ENCODE results near the genes BLCAP and KIAA1755.

DNA sequence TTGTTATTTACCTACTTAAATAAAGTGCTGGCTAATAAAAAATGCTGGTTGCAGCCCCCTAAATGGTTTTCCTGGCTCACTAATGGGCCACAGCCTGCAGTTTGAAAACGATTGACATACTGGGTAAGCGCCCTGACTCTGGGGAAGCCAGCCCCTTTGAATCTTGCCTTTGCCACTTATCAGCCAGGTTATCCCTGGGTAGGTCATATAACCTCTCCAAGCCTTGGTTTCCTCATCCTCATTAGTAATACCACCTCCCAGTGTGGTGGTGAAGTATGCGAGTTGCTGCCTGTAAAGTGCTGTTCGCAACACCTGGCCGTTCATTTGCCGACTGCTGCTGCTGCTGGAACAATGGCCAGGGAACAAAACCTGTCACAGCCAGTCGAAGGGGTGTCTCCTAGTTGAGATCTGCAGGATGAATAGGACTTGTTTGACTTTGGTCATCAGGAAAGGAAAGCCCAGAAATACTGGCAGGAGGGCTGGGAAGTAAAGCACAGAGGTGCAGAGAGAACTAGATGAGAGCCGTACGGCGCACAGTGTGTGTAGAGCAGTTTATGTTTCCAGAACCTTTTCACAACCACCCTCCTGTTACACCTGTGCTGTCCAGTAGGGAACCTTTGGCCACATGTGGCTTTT lies 6.1 kb downstream of the MANBAL start:
- PRO-cap, result no peak
- RAMPAGE, long total RNA, 2 experiments, result no peak in any of the 2 experiments

GRCh38 chr20:37491269-37491823 lies 29.7 kb upstream of the NNAT start:
- PRO-cap, result no peak
- RAMPAGE, long total RNA, 2 experiments, result no peak in any of the 2 experiments

- PRO-cap, result bidirectional peak, plus-strand start at chr20:37528168, minus-strand start at chr20:37527873
- RAMPAGE, long total RNA, 2 experiments, result start-site peak on the minus strand in 2 of 2 experiments, at chr20:37527846-37527881 at its widest, 645 to 1,236 reads per replicate
Observed at GRCh38 chr20:37527413-37528003, at the start of gene BLCAP. Gene BLCAP (minus strand): TSS chr20:37527876.

DNA sequence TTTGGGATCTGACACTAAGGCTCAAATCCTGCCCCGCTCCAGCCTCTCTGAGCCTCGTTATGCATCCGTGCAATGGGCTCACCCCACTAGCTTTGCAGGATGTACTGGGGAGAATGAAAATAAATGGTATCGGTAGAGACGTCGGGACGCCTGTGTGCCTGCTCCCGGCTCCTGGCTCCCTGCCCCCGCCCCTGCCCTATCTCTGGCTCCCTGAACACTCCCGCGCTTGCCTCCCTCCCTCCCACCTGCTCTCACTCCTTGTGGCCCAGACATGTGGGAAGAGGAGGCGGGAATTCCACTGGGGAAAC lies 13.1 kb downstream of the VSTM2L start:
- PRO-cap, result no peak
- RAMPAGE, long total RNA, 2 experiments, result no peak in any of the 2 experiments

DNA sequence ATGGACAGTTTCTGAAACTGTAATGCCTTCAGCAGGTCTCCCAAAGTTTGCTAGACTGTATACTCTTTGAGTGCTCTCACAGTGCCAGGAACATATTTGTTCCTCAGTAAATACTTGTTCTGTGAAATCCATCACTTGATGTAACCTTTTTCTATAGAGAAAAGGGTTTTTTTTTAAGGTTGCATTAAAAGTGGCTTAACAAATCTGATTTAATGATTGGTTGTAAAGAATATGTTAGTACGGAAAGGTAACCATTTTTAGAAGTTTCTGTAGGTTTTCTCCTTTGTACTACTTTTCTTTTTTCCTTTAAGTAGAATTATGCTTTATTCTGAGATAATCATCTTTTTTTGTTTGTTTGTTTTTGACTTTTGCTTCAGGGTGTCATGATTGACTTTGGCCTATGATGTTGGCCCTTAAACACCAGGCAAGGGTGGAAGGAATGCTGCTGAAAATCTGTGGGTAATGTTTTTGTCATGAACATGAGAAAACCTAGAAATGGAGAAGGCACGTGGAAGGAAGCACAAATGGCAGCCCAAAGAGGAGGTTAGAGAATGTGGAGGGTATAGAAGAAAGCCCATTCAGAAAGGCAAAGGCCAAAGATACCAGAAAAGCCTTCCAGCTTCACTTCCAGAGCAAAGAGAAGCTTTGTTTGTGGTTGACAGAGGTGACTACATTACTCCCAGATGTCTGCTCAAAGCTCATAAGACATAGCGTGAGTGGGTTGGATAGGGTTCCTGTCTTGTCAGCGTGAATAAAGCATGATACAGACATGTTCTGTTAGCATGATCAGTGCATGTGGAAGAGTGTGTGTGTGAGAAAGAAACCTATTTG lies 36.5 kb downstream of the RPRD1B start:
- PRO-cap, result no peak
- RAMPAGE, long total RNA, 2 experiments, result no peak in any of the 2 experiments

DNA sequence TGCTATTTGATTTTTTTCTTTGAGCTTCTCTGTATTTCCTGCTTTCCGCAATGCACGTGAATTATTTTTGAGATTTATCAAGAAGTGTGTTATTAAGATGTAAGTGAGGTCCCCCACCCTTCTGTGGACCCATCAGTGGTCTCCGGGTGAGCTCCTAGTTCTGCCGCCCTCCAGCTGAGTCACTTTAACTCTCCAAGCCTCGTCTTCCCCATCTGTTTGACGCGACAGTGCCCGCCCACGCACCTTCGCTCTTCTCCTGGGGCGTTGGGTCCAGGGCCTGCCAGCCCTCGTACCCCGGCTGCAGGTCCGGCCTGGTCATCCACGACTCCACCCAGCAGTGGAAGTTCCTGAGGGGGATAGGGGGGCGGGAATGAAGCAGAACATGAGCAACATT lies 24.0 kb downstream of the TGM2 start:
- PRO-cap, result no peak
- RAMPAGE, long total RNA, 2 experiments, result no peak in any of the 2 experiments

DNA sequence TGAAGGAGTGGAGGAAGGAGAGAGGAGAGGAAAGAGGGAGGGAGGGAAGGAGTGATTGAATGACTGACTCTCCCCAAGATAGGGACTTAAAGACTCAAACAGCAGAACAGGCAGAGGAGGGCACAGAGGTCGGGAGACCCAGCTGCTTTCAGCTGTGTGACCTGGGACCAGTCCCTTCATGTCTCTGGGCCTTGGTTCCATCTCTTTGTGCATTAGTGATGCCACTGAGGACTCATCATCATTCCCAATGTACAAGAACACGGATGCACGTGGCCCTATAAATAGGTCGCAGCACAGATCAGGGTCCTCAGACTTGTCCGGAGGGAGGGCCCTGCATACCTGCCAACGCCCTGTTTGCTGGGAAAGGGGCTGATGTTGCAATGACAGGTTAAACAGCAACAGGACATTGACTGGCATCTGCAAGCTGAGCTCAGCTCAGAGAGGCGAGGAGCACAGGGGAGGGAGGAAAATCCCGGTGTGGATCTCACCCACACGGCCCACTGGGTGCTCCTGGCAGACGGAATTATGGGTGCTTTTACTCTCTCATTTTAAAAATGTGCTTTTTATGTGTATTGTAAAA lies 21.9 kb downstream of the TGM2 start:
- PRO-cap, result no peak
- RAMPAGE, long total RNA, 2 experiments, result no peak in any of the 2 experiments

- PRO-cap, result no peak
- RAMPAGE, long total RNA, 2 experiments, result no peak in any of the 2 experiments
Observed at GRCh38 chr20:38157928-38158591, 7.0 kb downstream of the TGM2 start.

DNA sequence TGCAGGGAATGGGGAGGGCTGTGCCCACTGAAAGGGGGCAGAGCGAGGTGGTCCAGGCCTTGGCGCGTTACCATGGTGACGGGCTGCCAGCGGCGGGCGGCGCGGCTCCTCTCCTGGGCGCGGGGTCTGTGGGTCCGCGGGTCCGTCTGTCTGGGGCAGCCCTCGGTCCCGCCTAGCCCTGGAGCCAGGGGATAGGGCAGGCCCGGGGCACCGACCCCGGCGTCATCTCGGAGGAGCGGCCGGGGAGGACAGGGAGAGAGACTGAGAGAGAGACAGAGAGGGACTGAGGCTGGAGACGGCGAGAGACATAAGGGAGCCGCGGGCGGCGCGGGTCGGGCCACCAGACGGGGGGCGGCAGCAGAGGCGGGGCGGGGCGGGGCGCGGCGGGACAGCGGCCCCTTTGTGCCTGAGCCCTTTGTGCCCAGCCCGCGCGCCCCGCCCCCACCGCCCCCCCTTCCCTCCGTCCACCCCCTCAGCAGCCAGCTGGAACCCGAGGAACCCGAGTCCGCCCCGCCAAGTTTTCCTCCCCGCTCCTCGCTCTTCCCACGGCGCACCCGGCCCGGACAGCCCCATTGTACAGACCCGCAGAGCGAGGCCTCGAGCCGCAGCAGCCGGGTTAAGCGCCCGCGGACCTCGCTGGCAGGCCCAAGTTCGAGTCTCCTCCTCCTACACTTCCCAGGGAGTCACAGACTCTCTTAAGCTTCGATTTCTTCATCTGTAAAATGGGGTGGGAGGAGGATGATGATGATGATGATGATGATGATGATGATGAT lies at the start of gene KIAA1755:
TSS of gene KIAA1755 (minus strand) at position 309 of the 773 bp plus-strand sequence.
- PRO-cap, result unidirectional peak, minus-strand start at position 307 of the sequence
- RAMPAGE, long total RNA, 2 experiments, result no peak in any of the 2 experiments

- PRO-cap, result no peak
- RAMPAGE, long total RNA, 2 experiments, result no peak in any of the 2 experiments
Observed at GRCh38 chr20:38342992-38343784, 3.1 kb upstream of the LBP start.

- PRO-cap, result no peak
- RAMPAGE, long total RNA, 2 experiments, result no peak in any of the 2 experiments
Observed at GRCh38 chr20:38433724-38434703, 38.6 kb upstream of the RALGAPB start.

- PRO-cap, result unidirectional peak, minus-strand start at chr20:38435328
- RAMPAGE, long total RNA, 2 experiments, result start-site peak on the minus strand in 2 of 2 experiments, at chr20:38435310-38435356 at its widest, 36 to 56 reads per replicate
Observed at GRCh38 chr20:38434704-38435687, 37.6 kb upstream of the RALGAPB start.

- PRO-cap, result no peak
- RAMPAGE, long total RNA, 2 experiments, result no peak in any of the 2 experiments
Observed at GRCh38 chr20:38450335-38450926, 22.2 kb upstream of the RALGAPB start.

DNA sequence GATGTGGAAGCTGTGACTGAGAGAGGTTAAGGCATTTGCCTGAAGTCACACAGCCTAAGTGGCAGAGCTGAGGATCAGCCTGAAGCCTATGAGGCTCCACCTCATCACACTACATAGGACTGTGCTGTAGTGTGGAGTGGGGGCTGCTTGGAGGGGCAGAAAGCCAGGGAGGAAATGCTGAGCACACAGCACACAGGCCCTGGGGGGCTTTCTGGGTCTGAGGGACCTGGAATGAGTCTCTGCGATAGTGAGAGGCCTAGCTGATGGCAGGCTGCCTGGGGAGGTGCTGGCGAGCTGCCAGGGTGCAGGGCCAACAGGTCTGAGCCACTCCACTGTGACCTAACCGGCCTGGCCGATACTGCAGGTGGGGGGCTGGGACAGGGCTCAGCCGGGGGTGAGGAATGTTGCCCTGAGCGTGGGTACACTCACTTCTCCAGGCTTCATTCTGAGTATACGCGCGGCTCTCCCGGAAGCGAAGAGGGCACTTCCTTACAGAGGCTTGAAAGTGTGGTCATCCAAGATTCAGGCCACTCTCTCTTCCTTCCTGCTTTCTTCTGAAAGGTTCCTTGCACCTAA lies 18.5 kb downstream of the ADIG start:
- PRO-cap, result no peak
- RAMPAGE, long total RNA, 2 experiments, result no peak in any of the 2 experiments

DNA sequence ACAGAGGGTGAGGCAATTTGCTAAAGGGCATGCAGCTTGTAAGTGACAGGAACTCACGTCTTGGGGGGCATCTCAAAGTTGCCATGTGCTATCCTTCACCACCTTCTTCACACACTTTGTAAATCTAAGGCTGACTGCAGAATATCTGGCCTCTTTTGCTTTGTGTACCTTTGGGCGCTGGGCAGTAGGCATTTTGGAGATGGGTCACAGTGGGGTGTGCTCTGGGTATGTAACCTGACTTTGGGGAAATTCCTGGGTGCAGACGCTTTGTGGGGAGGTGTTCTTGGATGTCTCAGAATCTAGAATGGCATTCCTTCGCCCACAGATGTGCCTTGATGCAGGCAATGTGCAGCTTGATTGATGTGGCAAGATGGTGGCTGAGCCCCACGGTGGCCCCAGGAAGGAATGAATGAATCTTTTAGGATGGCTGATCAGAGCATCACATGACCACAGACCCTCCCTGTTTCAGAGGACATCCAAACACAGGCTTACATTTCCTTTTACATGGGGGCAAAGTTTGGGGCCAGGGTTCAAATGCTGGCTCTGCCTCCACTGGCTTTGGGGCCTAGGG lies 5.4 kb downstream of the PPP1R16B start:
- PRO-cap, result no peak
- RAMPAGE, long total RNA, 2 experiments, result no peak in any of the 2 experiments

- PRO-cap, result no peak
- RAMPAGE, long total RNA, 2 experiments, result no peak in any of the 2 experiments
Observed at GRCh38 chr20:38818222-38818697, 12.8 kb downstream of the PPP1R16B start.

- PRO-cap, result no peak
- RAMPAGE, long total RNA, 2 experiments, result no peak in any of the 2 experiments
Observed at GRCh38 chr20:38842603-38843280, 37.2 kb downstream of the PPP1R16B start.

- PRO-cap, result no peak
- RAMPAGE, long total RNA, 2 experiments, result no peak in any of the 2 experiments
Observed at GRCh38 chr20:38870627-38871490, 55.4 kb upstream of the FAM83D start.

GRCh38 chr20:40506535-40507031 lies 182.5 kb downstream of the MAFB start:
- PRO-cap, result bidirectional peak, plus-strand start at chr20:40506921, minus-strand start at chr20:40506626
- RAMPAGE, long total RNA, 2 experiments, result no peak in any of the 2 experiments

GRCh38 chr20:40658382-40659094 lies 30.5 kb downstream of the MAFB start:
- PRO-cap, result no peak
- RAMPAGE, long total RNA, 2 experiments, result no peak in any of the 2 experiments